REH cell (cell line): ENCODE measurements around the genes SERPINA4, SERPINA3 and CLMN.

DNA sequence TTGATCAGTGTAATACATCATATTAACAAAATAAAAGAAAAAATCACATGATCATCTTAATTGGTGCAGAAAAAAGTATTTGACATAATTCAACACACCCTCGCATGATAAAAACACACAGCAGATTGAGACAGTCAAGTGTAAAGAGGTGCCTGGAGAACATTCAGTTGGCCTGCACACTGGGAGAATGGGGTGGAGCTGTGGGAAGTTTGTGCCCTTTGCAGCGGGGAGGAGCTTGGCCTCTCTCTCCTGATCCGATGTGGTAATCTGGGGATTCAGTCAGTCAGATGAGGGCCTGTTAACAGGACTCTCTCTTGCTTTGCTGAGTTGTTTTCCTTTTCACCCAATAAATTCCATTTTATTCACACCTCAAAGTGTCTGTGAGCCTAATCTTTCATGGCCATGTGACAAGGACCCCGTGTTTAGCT, 5.9 kb downstream of the SERPINA6 start:
- PRO-cap = no peak

GRCh38 chr14:94353739-94354055, 30.6 kb upstream of the SERPINA6 start:
- PRO-cap = no peak

GRCh38 chr14:94379807-94380533, 8.4 kb downstream of the SERPINA1 start:
- PRO-cap = no peak

DNA sequence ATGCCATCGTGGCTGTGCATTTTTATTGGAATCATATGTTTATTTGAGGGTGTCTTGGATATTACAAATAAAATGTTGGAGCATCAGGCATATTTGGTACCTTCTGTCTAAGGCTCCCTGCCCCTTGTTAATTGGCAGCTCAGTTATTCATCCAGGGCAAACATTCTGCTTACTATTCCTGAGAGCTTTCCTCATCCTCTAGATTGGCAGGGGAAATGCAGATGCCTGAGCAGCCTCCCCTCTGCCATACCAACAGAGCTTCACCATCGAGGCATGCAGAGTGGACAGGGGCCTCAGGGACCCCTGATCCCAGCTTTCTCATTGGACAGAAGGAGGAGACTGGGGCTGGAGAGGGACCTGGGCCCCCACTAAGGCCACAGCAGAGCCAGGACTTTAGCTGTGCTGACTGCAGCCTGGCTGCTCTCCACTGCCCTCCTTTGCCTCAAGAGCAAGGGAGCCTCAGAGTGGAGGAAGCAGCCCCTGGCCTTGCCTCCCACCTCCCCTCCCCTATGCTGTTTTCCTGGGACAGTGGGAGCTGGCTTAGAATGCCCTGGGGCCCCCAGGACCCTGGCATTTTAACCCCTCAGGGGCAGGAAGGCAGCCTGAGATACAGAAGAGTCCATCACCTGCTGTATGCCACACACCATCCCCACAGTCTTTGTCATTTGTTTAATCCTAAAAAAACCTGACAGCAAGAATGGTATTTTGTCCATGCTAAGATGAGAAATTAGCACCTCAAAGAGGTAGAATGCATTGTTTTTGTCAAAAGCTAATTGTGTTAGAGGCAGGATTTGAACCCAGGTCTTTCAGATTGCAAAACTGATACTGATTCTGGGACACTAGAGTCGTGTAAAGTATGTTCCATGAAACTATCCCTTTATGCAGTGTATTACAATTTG, 6.8 kb downstream of the SERPINA1 start:
- PRO-cap = no peak

DNA sequence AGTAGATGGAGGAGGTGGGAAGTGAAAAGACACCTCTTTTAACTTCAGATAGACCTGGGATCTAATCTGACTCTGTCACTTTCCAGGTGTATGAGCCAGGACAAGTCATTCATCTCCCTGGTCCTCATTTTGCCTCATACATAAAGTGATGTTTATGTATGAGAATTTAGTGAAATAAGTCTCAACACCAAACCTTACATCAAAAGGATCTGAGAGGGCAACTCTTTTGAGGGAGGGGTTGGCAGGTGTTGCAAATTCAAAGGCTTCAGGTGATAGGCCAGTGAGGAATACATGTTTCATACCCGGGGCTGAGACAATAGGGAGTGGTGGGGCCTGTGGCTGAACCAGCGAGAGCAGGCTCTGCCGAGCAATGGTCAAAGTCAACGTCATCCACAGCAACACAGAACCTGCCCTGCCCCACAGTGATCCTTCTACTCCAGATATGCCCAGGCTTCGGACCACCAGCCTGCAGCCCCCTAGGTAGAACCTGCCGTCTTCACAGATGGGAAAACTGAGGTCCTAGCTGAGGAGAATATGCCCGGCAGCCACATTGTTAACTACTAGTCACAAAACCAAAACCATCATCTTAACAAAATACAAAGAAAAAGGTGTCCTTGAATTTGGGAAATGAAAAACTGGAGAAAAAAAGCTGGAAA, 4.1 kb downstream of the SERPINA1 start:
- PRO-cap = no peak

DNA sequence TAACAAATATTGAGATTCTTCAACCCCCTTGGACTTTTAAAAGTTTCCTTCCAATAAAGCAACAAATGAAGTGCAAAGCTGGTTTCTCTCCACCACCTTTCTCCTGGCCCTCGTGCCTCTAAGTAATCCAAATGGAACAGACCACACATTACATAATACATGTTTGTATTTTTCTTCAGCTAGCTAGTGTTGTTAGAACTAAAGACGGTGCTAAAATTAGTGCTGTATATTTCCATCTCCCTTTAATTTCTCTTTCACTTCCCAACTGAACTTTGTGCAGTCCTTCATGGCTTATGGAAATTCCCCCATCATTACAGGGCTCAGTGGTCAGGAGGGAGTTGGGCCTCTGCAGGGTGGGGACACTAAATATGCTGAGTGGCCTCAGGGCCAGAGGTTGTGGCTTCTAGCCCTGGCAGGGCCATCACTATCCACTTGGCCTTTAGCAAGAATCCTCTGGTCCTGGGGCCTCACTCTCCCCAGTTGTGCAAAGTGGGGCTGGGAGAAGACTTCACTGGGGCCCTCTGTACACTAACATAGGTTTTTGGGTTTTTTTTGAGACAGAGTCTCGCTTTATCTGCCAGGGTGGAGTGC, 3.5 kb downstream of the SERPINA1 start:
- PRO-cap = no peak

- PRO-cap = no peak
These were observed 29.2 kb downstream of the SERPINA11 start for GRCh38 chr14:94423440-94423720.

GRCh38 chr14:94480856-94481117, 4.8 kb upstream of the SERPINA9 start:
- PRO-cap = no peak

DNA sequence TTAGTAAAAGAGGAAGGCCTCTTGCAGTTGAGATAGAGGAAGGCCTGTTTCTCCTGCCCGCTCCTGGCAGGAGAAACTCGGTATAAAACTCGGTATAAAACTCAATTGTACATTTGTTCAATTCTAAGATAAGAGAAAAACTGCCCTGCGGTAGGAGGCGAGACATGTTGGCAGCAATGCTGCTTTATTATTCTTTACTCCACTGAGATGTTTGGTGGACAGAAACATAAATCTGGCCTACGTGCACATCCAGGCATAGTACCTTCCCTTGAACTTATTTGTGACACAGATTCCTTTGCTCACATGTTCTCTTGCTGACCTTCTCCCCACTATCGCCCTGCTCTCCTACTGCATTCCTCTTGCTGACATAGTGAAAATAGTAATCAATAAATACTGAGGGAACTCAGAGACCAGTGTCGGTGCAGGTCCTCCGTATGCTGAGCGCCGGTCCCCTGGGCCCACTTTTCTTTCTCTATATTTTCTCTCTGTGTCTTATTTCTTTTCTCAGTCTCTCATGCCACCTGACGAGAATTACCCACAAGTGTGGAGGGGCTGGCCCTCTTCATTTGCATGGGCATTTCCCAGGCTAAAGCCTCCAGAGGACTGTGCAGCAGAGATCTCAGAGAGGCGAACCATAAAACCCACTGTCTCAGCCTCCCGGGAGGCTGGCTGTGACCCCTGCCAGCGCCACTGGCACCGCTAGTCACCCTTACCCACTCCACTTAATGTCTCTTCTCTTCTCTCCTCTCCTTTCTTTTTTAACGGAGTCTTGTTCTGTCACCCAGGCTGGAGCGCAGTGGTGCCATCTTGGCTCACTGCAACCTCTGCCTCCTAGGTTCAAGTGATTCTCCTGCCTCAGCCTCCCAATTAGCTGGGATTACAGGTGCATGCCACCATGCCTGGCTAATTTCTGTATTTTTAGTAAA, 6.9 kb upstream of the SERPINA9 start:
- PRO-cap = no peak

DNA sequence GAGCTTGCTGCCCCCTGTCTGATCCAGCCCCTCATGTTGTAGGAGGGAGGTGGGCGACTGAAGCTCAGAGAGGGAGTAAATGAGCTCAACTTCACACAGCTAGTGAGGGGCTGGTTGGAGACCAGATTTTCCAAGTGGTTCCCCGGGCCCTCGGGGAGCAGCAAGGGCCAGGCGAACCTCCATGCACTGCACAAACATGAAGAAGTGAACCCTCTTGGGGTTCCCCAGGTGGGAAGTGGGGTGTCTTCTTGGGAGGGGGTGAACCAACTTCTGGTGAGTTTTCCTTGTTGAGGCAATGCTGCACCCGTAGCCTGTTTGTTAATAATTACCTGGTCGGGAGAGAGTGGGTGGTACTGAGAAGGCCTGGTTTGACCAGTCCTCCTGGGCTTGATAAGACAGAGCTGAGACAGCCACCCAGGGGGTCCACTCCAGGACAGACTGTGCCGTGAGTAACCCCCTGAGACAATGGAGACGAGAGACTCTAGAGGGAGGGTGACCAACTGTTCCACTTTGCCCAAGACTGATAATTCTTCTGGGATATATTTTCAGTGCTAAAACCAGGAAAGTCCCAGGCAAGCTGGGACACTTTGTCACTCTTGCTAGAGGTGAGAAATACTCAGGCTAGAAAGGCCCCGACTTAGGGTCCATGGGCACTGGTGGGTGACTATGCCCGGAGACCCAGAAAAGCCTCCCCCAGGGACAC, at the start of gene SERPINA4:
SERPINA4 (plus strand) TSS at position 393 of the 703 bp plus-strand sequence.
- PRO-cap = no peak

GRCh38 chr14:94591132-94591655, 10.0 kb downstream of the SERPINA5 start:
- PRO-cap = no peak

DNA sequence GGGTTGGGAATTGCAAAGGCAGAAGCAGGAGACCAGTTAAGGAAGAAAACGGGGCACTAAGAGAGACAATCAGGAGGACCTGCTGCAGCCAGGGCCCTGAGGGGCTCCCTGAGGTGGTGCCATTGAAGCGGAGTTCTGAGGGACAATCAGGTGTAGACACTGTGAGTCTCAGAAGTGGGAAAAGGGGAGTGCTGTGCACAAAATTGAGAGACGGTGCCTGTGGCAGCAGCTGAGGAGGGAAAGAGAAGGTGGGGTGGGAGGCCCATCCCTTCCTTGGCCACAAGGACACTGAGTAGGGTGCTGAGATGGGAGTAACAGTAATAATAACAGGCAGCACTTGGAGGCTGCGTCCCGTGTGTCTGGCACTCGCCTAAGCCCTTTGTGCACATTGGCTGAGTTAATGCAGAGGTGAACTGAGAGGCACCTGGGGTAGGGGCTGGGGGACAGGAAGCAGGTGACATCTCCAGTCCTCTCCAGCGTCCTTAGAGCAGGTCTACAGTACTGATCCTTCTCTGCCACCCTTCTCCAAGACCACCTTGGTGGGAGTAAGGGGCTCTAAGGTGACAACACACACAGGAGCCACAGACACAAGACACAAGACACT, 14.9 kb upstream of the SERPINA3 start:
- PRO-cap = no peak

DNA sequence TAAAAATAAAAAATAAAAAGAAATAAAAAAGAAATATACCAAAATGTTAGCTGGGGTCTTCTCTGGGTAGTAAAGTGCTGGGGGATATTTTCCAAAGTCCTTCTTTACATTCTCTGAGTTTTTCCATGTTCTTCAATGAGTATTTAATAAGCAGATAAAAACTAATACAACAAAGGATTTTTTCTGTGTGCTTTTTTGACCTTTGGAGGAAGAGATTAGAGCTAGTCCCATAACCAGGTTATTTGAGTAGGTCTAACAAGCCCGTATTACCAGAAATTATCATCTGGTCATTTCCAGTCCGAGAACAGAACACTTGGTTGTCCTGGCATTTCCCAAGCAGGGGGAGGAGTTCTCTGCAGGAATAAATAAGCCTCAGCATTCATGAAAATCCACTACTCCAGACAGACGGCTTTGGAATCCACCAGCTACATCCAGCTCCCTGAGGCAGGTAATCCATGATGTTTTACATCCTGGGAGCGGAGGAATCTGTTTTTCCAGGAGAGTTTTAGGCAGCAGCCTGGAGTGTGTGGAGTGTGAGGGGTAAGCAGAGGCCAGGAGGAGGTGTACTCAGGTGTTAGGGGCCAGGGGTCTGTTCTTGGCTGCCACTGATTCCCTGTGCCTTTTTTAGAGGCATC, at the start of gene SERPINA3:
SERPINA3 (plus strand) TSS at position 392 of the 635 bp plus-strand sequence.
- PRO-cap = no peak

- PRO-cap = no peak
These were observed 1.9 kb downstream of the SERPINA3 start for GRCh38 chr14:94614146-94614376.

DNA sequence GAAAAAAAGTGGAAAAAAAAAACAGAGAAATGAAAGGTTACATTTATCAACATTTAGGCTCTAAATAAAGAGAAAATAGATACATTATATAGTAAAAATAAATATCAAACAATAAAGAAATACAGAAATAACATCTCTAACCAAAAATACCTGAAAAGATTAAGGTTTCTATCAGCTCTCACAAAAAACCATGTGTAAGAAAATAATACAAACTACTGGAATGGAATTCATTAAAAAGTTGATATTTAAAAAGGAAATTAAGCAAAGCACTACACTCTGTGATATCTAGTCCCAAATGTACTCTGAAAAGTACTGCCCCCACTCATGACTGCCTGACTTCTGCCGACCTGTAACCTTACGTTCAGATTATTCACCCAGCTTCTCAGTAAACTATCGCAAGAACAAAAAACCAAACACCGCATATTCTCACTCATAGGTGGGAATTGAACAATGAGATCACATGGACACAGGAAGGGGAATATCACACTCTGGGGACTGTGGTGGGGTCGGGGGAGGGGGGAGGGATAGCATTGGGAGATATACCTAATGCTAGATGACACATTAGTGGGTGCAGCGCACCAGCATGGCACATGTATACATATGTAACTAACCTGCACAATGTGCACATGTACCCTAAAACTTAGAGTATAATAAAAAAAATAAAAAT, 18.9 kb downstream of the DICER1 start:
- PRO-cap = no peak

- PRO-cap = no peak
These were observed 10.6 kb downstream of the CLMN start for GRCh38 chr14:95308704-95309896.

GRCh38 chr14:95319685-95320573, at the start of gene CLMN:
TSS of gene CLMN (minus strand) at chr14:95319908.
- PRO-cap = bidirectional peak, plus-strand start at chr14:95320173, minus-strand start at chr14:95319876

DNA sequence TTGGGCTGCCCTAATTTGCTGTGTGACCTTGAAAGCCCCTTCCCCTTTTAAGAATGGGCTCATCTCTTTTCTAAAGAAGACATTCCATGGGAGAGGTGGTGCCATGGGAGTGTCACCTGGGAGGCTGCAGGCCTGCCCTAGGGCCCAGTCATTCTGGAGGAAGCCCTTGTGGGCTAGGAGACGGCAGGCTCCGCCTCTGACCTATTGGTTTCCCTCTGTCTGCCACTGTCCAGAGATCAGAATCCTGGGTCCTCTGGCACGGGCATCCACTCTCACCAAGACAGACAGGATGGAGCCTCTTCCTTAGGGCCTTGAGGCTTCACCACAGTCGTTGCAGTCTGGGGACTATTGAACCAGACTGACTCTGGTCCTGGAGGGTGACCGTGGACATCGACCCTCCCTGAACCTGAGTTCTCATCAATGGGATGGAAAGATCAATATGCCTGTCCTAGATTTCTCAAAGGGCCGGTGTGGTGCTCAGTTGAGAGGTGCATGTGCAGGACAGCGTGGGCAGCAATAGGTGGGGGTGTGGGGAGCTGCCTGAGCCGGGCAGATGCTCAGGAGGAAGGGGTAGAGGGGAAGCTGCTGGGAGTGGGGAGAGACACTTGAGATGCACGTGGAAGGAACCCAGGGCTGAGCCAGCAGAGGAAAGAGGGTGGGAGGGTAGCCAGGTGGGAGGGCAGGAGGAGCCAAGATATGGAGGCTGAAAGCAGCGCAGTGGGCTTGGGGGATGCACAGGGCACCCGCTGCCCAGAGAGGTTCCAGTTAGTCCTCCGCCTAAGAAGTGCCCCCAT, 12.2 kb upstream of the CLMN start:
- PRO-cap = no peak

GRCh38 chr14:95339155-95340046, 19.7 kb upstream of the CLMN start:
- PRO-cap = no peak

GRCh38 chr14:95444343-95444684, 72.1 kb downstream of the SYNE3 start:
- PRO-cap = no peak